NT2/D1 (cell line): ENCODE results near the gene FMN2.

- RRBS, 2 experiments = under 1 to 1% methylated on average over 25 to 30 of the region's 44 CpGs
Observed at GRCh38 chr1:236064623-236064994, 281 bp downstream of the NID1 start.

DNA sequence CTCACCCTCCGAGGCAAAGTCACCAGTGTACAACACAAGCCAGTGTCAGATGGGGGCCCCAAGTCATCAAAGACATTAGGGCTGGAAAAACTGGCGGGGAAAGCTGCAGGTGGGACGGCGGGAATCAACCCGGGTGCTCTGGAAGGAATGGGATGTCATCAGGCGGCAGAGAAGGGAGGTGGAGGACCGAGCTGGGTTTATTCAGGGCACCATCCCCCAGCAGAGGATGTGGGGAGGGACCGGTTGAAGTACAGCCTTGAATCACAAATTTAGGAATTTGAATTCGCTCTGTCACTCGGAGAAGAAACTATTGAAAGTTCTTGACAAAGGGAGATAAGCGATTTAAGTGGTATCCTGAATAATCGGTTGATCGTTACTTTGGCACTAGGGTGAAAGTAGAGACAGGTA, 785 bp upstream of the NID1 start:
- RRBS, 2 experiments = 27% methylated on average over 3 of the region's 13 CpGs; no CpG with 5 or more reads in 1 of the 2 experiments

DNA sequence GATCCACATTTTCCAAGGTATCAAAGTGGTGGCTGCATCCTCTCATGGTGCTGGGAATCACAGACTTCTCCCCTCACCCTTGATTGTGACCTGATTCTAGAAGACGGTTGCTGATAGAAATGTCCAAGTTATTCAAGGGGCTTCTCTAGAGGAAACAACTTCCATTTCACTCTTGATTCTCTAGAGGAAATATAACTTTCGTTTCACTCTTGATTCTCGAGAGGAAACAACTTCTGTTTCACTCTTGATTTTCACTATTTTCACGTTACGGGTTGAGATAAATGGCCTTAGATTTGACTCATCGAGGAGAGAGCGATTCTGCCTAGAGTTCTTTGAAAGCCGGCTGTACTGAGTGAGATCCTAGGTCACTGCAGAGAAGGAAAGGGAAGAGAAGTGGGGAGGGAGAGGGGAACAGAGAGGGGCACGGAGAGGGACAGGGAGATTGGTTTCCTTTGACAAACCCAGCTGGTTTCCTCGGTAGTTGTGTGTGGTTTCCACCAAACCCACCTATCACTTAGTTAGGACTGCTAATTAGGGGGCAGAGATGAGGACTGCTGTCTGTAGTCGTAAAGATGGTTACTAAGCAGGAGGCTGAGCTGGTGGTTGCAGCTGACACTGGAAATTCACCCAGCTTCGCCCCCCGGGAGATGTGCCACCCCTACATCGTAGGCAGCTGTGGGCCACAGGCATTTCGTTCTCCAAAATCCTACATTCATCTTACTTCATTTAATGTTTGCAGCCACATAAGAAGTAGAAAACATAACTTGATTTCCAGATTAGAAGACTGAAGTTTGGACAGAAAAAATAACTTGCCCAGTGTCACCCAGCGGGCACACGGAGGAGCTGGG, 21.6 kb upstream of the GPR137B start:
- RRBS, 2 experiments = no CpG with 5 or more reads among the region's 17 CpGs

GRCh38 chr1:236176628-236177520, 34.5 kb downstream of the GPR137B start:
- RRBS, 2 experiments = no CpG with 5 or more reads among the region's 11 CpGs

DNA sequence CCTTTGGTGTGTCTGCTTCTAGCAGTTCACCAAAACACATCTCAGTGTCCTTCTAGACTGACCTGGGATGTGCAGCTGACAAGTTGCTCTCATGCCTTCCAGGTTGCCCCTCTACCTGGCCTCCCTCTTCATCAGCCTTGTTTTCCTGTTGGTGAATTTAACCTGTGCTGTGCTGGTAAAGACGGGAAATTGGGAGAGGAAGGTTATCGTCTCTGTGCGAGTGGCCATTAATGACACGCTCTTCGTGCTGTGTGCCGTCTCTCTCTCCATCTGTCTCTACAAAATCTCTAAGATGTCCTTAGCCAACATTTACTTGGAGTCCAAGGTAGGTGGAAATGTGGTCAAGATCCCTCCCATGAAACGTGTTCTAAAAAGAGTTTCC, 36.0 kb downstream of the GPR137B start:
- RRBS, 2 experiments = no CpG with 5 or more reads among the region's 7 CpGs

DNA sequence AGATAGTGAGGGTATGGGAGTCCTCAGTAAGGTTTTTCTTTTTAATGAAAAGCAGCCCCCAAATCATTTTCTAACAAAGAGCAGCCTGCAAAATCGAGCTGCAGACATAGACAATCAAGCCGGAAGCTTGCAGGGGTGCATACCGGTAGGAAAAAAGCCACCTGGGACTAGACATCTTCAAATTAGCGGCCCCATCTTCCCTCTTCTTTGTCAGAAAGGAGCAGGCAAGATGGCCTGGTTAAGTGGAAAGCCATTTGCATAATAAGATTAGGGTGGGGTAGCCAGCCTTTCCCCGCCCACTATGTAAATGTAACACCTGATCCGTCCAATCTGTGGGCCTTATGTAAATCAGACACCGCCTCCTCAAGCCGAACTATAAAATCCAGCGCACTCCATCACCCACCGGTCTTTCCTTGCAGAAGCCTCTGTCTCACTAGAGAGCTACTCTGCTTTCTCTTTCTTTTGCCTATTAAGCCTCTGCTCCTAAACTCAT, 6.3 kb upstream of the ERO1B start:
- RRBS, 2 experiments = no CpG with 5 or more reads among the region's 10 CpGs

DNA sequence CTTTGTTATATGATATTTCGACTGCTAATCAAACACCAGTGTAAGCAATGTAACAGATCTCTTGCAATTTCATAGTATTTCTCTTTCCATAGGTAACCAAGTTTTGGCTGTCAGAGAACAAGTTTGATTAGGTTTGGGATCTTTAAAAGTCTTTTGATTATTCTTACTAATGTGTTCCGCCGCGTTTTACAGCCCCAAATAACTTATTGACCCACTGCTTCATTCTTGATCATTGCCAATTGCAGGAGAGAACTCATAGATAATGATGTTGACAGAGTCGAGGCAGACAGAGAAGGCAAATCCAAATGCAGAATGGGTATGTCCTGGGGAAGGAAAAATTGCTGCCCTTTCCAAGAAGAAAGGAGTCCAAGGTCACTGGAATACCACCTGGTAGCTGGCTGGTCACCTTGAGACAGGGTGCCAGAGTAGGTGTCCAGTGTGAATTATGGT, 28.3 kb upstream of the ERO1B start:
- RRBS, 2 experiments = no CpG with 5 or more reads among the region's 5 CpGs

DNA sequence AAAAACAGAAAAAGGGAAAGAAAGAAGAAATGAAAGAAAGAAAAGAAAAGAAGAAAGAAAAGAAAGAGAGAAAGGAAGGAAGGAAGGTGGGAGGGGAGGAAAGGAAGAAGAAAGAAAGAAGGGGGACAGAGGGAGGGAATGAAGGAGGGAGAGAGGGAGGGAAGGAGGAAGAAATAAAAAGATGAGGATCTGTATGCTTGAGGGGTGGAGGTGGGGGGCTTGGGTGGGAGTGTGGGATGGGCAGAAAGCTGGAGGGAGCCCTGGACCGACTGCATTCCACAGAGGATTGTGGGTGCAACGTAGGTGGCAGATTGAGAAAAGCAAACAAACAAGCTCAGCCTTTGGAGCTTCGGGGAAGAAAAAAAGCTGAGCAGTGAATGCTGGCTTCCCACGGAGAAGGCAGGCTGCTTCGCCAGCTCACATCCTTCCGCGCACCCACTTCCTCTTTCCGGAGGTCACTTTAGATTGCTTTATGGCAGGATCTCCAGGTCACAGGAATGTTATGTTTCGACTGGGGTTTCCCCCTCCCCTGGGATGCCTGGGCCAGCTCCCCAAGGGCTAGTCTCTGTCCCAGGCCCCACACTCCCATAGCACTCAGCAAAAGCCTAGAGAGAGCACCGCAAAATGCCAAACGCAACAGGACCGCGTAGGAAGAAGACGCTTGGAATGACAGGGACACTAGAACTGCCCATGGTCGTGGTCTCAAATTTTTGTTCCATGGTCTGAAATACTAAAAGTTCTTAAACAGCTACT, 20.7 kb upstream of the LGALS8 start:
- RRBS, 2 experiments = no CpG with 5 or more reads among the region's 15 CpGs

GRCh38 chr1:237045131-237045602, 3.2 kb downstream of the RYR2 start:
- RRBS, 2 experiments = no CpG with 5 or more reads among the region's 1 CpG

GRCh38 chr1:238647746-238648585, 738.4 kb upstream of the CHRM3 start:
- RRBS, 2 experiments = no CpG with 5 or more reads among the region's 4 CpGs

DNA sequence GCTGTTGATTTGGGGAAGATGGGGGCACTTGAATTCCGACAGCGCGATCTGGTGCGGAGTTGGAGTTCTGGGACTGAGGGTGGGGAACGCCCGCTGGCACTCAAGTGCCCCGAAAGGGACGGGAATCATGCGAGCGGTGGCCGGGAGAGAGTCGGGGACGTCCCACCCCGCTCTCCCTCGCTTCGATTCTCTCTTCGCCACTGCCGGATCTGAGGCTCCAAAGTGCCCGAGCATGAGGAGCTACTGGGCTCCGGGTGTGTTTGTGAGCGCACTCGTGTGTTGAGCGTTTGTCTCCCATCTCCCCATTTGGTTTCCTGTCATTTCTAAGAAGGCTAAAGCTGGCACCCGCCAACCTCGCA, 1.0 kb downstream of the CHRM3 start:
- RRBS, 2 experiments = 1 to 2% methylated on average over 8 to 10 of the region's 25 CpGs

- RRBS, 2 experiments = no CpG with 5 or more reads among the region's 9 CpGs
Observed at GRCh38 chr1:239668787-239669357, 282.5 kb downstream of the CHRM3 start.

- RRBS, 2 experiments = no CpG with 5 or more reads among the region's 14 CpGs
Observed at GRCh38 chr1:239719515-239720231, 333.3 kb downstream of the CHRM3 start.

DNA sequence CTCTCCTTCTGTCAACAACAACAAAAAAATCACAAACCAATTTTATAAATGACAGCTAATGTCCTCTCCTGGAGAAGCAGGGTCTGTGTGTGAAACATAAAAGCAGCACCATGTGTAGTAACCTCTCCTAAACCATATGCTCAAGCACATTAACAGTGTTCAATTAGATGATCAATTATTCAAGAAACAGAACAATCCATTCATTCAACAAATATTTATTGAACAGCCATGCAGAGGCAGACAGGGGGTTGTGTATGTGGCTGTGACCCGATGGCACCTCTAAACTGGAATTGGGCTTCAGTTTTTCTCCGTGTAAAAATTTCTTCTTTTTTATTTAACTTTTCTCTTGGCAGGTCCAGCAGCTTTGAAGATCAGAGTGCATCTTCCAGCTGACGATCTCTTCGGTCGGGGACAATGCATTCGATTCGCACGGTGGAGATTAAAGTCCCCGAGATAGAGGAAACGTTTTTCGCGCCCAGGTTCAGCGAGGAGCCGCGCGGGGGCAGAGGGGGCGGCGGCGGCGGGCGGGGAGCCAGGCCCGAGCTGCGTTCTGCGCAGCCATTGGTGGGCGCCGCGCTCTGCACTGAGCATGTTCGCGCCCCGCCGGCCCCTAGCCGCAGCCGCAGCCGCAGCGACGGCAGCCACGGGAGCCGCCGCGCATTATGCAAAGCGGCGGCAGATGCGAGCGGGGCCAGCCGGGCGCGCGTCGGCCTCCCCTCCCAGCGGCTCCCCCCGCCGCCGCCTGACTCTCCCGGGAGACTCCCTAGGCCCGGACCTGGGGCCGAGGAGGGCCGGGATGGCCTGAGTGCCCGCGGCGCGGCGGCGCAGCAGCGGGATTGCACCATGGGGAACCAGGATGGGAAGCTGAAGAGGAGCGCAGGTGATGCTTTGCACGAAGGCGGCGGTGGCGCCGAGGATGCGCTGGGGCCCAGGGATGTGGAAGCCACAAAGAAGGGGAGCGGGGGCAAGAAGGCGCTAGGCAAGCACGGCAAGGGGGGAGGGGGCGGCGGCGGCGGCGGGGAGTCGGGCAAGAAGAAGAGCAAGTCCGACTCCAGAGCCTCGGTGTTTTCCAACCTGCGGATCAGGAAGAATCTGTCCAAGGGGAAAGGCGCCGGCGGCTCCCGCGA, at the start of gene FMN2:
Gene FMN2, plus strand, starts transcription at position 617 of the 1,127 bp plus-strand sequence.
- RRBS, 2 experiments = 2% methylated on average over 20 to 21 of the region's 88 CpGs

- RRBS, 2 experiments = no CpG with 5 or more reads among the region's 5 CpGs
Observed at GRCh38 chr1:240562097-240562513, 49.9 kb downstream of the GREM2 start.

- RRBS, 2 experiments = no CpG with 5 or more reads among the region's 6 CpGs
Observed at GRCh38 chr1:240609436-240609982, 2.4 kb downstream of the GREM2 start.

GRCh38 chr1:240649523-240650151, 37.7 kb upstream of the GREM2 start:
- RRBS, 2 experiments = 85 to 100% methylated on average over 2 of the region's 8 CpGs

- RRBS, 2 experiments = 95 to 96% methylated on average over 8 of the region's 27 CpGs
Observed at GRCh38 chr1:241551570-241552720, 19.8 kb downstream of the KMO start.

GRCh38 chr1:242050896-242051221, 52.0 kb upstream of the MAP1LC3C start:
- RRBS, 2 experiments = no CpG with 5 or more reads among the region's 11 CpGs

- RRBS, 2 experiments = no CpG with 5 or more reads among the region's 4 CpGs
Observed at GRCh38 chr1:243248721-243249384, 6.2 kb downstream of the CEP170 start.